BJ (cell line): Measurements from ENCODE around the genes EPHA8, C1QA and E2F2.

DNA sequence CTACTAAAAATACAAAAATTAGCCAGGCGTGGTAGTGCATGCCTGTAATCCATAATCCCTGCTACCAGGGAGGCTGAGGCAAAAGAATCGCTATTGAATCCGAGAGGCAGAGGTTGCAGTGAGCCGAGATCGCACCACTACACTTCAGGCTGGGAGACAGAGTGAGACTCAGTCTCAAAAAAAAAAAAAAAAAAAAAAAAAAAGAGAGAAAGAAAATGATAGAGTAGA lies 10.6 kb downstream of the HSPG2 start:
- CAGE, long polyA plus RNA, result no peak
- RRBS, result no CpG with 5 or more reads among the region's 5 CpGs

DNA sequence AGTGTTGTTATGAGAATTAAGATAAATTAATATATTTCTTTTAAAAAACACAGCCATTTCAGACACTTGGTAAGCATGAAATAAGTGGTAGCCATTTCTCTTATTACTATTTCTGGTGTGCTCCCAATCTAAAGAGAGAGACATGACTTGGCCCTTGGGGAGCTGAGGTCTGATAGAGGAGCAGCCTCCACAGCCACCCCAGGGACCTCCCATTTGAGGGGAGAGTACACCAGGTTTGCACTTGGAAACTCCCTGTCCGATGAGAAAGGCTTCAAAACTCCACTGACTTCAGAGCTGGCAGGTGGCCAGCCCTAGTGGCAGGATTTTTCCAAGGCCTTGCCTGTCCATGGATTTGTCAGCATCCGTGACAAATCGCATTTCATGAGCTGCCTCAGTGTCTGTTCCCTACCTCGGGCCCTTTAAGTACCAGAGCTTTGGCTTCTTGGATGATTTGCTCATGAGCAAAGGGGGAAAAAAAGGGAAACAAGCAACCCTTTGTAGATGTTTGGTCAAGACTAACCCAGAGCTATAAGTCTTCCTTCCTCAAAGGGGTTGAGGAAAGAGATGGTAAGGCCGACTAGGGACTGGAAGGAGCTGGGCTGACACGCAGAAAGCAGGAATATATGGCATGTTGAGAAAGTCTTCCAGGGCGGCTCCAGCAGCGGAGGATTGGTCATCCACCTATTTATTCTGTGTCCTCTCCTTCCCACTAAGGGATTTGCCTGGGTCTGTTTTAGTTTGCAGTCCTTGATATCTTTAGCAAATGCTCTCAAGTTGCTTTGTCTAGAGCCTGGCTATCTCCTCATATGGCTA lies 2.6 kb upstream of the HSPG2 start:
- CAGE, long polyA plus RNA, result no peak
- RRBS, result no CpG with 5 or more reads among the region's 8 CpGs

- CAGE, long polyA plus RNA, result no peak
- RRBS, result no CpG with 5 or more reads among the region's 9 CpGs
Observed at GRCh38 chr1:22002844-22003303, 1.4 kb downstream of the CELA3A start.

DNA sequence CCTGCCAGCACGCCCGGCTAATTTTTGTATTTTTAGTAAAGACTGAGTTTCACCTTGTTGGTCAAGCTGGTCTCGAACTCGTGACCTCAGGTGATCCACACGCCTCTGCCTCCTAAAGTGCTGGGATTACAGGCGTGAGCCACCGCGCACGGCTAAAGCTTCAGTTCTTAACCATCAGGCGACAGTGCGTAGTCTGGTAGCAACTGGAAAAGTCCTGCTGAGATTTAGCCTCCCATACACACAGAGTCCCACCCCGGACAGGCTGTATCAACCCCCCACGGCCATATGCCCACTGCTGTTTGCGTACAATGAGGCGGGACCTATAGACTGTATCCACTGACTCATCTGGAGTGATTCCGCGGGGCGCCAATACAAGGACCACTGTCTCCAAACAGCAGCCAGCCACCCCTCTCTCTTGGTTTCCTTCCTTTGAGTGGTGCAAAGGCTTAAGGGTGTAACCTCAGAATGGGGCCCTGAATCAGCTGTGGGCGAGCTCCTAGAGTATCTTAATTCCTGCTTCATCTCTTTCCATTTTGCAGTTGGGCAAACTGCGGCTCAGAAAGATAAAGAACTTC lies 23.4 kb downstream of the CELA3A start:
- CAGE, long polyA plus RNA, result no peak
- RRBS, result no CpG with 5 or more reads among the region's 20 CpGs

DNA sequence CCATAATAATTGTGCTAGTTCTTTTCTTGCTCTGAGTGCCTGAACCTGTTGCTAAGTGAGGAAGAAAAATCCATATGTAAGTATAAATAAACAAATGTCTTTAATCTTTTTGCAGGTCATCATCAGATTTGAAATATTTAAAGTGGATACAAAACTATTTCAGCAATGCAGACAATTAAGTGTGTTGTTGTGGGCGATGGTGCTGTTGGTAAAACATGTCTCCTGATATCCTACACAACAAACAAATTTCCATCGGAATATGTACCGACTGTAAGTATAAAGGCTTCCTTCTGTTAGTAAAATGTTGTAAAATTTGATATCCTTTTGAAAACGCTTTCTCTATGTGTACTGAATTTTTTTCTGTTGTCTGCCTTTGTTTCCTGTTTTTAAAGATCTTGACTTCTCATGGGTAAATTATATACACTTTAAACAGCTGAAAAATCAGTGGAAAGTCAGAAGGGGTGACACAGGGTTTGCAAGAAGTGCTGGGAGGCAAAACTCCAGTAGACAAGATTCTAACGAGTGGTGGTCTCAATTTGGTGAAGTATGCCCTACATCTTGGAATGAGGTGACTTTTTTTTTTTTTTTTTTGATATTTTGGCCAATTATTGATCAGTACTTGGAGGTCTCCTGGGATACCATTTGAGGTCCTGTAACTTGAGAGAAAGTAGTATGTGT lies 25.9 kb downstream of the CDC42 start:
- CAGE, long polyA plus RNA, result no peak
- RRBS, result no CpG with 5 or more reads among the region's 5 CpGs

GRCh38 chr1:22341925-22342611 lies 109.6 kb upstream of the ZBTB40 start:
- CAGE, long polyA plus RNA, result no peak
- RRBS, result 2% methylated on average over 7 of the region's 26 CpGs

- CAGE, long polyA plus RNA, result no peak
- RRBS, result 2% methylated on average over 59 of the region's 75 CpGs
Observed at GRCh38 chr1:22563202-22563663, at the start of gene EPHA8. TSS of gene EPHA8 (plus strand) at chr1:22563489.

GRCh38 chr1:22629060-22629483 lies 7.4 kb upstream of the C1QA start:
- CAGE, long polyA plus RNA, result no peak
- RRBS, result no CpG with 5 or more reads among the region's 4 CpGs

DNA sequence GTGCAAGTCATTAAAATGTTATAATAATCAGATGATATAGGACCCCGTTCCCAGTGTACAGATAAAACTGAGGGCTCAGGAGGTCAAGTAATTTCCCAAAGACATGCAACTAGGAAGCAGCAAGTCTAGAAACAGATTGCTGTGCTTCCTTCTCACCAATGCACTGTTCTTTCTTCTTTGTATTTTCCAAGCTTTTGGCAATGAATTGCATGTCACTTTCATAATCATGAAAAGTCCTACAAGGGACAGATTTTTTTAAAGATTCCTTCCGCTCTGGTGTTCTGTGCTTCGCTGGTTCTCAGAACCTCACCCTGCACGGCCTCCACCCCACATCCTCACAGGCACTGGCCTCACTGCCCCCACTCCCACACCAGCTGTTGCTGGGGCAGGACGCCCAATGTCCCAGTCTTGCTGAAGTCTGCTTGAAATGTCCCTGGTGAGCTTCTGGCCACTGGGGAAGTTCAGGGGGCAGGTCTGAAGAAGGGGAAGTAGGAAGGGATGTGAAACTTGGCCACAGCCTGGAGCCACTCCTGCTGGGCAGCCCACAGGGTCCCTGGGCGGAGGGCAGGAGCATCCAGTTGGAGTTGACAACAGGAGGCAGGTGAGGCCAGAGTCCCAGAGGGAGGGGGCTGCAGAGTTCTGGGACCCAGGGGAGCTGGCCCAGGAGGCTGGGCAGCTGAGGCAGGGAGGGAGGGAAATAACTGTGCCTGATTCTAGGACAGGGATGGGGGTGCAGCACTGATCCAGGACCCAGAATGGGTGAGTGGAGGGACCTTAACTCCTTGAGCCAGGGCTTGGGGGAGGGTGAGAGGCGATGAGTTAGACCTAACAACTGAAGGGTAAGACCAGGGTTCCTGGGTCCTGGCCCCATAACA lies at the start of gene C1QA:
Gene C1QA (plus strand): TSS at position 527 of the 875 bp plus-strand sequence.
- CAGE, long polyA plus RNA, result no peak
- RRBS, result no CpG with 5 or more reads among the region's 7 CpGs

DNA sequence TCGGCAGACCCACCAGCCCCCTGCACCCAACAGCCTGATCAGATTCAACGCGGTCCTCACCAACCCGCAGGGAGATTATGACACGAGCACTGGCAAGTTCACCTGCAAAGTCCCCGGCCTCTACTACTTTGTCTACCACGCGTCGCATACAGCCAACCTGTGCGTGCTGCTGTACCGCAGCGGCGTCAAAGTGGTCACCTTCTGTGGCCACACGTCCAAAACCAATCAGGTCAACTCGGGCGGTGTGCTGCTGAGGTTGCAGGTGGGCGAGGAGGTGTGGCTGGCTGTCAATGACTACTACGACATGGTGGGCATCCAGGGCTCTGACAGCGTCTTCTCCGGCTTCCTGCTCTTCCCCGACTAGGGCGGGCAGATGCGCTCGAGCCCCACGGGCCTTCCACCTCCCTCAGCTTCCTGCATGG lies 4.0 kb downstream of the C1QC start:
- CAGE, long polyA plus RNA, result no peak
- RRBS, result no CpG with 5 or more reads among the region's 25 CpGs

- CAGE, long polyA plus RNA, result no peak
- RRBS, result no CpG with 5 or more reads among the region's 6 CpGs
Observed at GRCh38 chr1:23099640-23100657, 80.7 kb downstream of the KDM1A start.

DNA sequence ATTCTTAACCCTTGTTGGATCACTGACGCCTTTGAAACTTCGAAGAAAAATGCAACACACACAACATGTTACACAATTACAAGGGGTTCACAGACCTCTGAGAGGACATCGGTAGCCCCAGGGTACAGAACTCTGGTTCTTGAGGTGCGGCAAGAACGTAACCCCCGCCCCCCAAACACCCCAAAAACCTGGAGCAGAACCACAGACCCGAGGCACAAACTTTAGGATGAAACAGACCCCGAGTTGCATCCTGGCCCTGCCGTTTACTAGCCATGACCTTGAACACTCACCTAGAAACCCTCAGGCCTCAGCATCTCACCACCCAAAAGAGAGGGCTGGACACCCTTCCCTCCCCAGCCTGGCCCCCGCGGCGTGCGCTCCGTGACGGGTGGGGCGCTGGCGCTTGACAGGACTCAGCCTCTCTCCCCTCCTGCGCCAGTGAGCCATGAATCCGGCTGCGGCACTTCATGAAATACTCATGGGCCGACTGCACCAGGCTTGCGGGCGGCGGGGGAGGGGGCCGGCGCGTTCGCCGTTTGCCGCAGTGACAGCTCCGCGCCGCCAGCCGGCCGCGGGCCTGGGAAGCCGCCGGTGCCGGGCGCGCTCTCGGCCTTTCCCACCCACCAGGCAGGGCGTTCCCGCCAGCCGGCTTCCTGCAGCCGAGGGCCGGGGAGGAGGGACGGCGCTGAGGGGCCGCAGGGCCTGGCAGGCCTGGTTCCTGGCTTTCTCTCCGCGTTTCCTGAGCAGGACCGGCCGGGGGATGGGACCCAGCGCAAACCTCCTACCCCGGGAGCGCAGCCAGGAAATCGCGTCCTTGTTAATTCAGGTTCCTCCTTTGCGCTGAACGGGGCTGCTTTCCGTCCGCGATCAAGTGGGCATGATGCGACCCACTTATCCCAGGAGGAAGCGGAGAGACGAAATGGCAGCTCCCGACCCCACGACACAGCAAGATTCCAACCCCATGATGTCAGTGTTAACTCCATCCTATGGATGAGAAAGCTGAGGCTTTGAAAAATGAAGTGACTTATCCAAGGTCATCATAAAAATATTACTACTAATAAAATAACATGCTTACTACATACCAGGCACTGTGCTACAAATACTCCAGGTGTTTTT lies 39.7 kb downstream of the HTR1D start:
- CAGE, long polyA plus RNA, result no peak
- RRBS, result 1% methylated on average over 30 of the region's 69 CpGs

DNA sequence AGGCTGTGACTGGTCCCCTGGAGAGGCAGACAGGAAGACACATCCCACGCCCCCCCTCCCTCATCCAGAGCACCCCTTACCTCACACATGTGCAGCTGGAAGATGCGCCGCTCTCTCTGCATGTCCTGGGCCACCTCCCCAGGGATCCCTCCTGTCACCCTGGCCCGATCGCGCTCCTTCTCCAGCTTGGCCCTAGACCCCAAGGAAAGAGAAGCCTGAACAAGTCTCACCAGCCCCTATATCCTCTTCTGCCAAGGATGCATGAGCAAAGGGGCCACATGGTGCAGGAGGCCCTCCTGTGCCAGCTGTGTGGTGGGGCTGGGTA lies 17.8 kb upstream of the TCEA3 start:
- CAGE, long polyA plus RNA, result no peak
- RRBS, result no CpG with 5 or more reads among the region's 6 CpGs

GRCh38 chr1:23521328-23521739 lies 9.7 kb downstream of the E2F2 start:
- CAGE, long polyA plus RNA, result no peak
- RRBS, result no CpG with 5 or more reads among the region's 7 CpGs

GRCh38 chr1:23530402-23531733 lies at the start of gene E2F2:
TSS of gene E2F2 (minus strand) at chr1:23531233.
- CAGE, long polyA plus RNA, result no peak
- RRBS, result 1% methylated on average over 62 of the region's 108 CpGs

DNA sequence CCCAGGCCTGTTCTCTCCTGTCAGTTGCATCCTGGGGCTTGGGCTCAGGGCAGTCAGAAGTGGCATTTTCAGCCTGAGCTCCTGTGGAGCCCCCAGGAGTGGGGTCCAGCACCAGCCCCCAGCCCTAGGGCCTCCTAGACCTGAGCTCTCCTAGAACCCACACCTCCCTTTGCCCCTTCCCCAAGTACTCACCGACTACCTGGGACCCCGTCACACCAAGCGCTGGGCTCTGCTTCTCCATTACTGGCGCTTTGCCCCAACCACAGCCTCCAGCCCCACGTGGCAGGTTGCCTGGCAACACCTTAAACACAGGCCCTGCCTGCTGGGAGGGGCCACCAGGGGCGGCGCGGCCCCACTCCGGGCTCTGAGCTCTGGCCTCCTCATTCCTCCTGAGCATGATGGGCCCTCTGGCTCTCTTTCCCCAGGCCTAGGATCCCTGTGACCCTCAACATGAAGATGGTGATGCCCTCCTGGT lies 2.4 kb downstream of the LYPLA2 start:
- CAGE, long polyA plus RNA, result no peak
- RRBS, result no CpG with 5 or more reads among the region's 9 CpGs

GRCh38 chr1:23796443-23797006 lies 4.0 kb downstream of the GALE start:
- CAGE, long polyA plus RNA, result no peak
- RRBS, result 55% methylated on average over 3 of the region's 14 CpGs

DNA sequence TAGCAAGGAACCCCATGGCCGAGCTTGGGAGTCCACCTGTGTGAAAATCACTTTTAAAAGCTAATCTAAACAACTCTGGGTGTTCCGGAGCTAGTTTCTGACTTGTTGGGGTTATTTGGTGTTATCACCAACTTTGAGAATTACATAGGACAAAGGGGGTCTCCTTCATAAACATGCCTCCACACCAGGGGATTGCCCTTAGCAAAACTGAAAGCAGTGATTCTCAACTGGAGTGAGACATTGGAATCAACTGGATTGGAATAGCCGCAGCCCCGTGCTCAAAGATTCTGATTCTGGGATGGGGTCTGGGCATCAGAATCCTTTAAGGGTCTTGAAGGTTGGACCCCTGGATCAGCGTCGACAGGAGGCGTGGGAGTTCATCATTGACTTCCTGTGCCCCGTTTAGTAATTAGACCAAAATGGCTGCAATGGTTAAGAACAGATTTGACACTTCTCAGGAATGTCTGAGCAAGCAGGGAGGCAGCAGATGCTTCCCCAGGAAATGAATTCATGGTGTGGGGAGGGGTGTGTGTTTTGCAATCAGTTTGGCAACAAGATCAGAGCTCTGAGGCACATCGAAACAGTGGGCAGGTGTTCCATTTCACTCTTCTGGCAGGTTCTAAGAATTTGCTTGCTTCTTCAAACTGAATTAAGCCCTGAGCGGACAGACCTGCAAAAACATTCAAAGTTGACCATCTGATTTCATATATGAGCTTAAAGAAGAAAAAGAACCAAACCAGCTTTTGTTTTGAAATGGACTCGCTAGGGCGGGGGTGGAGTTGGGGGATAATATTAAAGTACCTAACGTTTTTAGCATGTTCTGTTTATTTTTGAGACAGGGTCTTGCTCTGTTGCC lies 4.6 kb upstream of the PNRC2 start:
- CAGE, long polyA plus RNA, result no peak
- RRBS, result no CpG with 5 or more reads among the region's 13 CpGs

DNA sequence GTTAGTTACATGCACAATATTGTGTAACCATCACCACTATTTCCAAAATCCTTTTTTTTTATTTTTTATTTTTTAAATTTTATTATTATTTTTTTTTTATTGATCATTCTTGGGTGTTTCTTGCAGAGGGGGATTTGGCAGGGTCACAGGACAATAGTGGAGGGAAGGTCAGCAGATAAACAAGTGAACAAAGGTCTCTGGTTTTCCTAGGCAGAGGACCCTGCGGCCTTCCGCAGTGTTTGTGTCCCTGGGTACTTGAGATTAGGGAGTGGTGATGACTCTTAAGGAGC lies 51.2 kb upstream of the SRSF10 start:
- CAGE, long polyA plus RNA, result no peak
- RRBS, result no CpG with 5 or more reads among the region's 2 CpGs

GRCh38 chr1:24102762-24103300 lies 9.1 kb downstream of the MYOM3 start:
- CAGE, long polyA plus RNA, result no peak
- RRBS, result no CpG with 5 or more reads among the region's 9 CpGs